Natural killer cell (primary cell): ENCODE measurements around the gene EFNA5.

GRCh38 chr5:102130860-102131370 lies 165.2 kb downstream of the SLCO4C1 start:
- PRO-cap, result no peak

GRCh38 chr5:102789146-102789871 lies 34.2 kb downstream of the PAM start:
- PRO-cap, result no peak

GRCh38 chr5:102798850-102799410 lies 43.8 kb downstream of the PAM start:
- PRO-cap, result no peak

GRCh38 chr5:102802591-102803233 lies 47.6 kb downstream of the PAM start:
- PRO-cap, result no peak

GRCh38 chr5:102868011-102868313 lies 112.9 kb downstream of the PAM start:
- PRO-cap, result no peak

DNA sequence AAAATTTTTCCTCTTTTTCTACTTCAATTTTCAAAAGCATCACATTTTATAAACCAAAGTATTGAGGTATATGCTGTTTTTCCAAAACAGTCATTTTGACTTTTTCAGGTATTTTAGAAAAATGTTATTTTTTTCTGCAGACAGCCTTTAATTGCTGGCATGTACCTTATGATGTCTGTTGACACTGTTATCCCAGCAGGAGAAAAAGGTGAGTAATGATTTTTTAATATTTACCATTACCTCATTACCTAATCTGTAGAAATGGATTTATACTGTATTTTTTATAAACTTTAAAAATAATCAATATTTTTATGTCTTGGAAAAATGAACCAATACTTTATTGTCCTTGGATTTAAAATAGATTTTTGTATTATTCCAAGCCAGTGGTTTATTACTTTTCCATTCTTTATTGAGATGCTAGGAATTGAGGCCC lies 171.7 kb downstream of the GIN1 start:
- PRO-cap, result no peak

DNA sequence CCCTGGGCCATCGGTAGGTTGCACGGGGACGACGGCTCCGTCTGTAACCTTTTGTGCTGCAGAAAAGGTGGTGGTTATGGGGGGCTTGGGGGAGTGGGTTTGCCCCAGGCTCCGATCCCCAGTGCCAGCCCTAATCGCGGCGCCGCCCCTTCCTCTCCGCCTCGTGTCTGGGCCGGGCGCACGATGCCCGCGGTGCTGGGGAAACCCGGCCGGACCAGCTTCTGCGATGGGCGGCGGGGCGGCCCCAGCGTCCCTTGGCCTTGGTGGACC lies 256 bp downstream of the MACIR start:
- PRO-cap, result no peak

GRCh38 chr5:105392895-105393364 lies 1830.3 kb upstream of the NUDT12 start:
- PRO-cap, result no peak

DNA sequence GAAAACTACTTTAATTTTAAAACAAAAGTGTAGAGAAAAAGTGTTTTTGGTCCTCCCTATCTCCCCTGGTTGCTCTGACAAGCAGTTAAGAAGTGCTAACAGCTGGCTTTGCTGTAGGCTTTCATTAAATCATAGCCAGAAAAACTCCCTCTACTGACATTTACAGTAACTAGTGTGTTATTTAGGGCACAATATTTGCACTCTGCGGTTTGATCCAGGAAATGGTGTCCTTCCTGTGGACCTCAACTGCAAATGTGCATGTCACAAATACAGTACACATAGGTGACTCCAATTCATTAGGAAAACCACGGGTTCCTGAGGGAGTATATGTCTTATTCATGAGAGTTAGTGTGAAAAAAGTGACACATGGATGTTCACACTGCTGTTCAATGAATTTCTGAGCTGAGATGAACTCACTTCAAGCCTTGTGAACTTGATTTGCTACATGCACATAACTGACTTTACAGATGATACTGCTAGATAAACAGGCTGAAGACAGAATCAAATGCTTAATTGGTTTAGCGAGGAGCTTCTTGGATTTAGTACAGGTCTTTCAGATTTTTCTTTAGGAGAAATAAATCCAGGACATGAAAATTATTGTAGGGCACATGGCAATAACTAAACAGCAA lies 281.5 kb downstream of the EFNA5 start:
- PRO-cap, result bidirectional peak, plus-strand start at position 423 of the sequence, minus-strand start at position 83 of the sequence

DNA sequence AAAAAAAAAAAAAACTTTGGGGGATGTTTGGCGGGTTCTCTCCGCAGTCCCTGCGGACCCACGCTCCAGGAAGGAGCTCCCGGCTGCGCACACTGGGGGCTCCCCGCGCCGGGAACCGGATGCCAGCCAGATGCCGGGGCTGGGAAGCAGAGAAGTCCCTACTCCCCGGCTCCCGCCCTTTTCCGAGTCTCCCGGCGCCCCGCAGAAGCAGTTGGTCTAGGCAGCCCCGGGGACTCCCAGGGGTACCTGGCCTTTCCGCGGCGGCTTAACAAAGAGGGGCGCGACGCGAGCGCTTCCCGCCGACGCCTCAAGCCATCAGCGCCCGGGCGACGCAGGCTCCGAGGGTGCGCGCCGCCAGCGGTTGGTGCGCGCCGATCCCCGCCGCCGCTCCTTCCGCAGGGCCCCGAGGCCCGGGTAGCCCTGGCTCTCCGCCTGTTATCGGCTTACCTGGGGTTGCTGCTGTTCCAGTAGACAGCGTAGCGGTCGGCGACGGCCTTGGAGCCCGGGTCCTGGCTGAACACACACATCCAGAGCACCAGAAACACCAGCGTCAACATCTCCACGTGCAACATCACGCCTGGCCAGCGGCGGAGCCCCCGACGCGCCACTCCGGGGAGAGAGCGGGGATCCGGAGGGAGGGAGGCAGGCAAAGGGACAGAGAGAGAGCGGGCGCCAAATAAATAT lies 553 bp downstream of the EFNA5 start:
- PRO-cap, result no peak

- PRO-cap, result no peak
These were observed at the start of gene EFNA5 for GRCh38 chr5:107670726-107671153. TSS of gene EFNA5 (minus strand) at chr5:107670937.

- PRO-cap, result no peak
These were observed 1.8 kb upstream of the EFNA5 start for GRCh38 chr5:107672578-107672871.

DNA sequence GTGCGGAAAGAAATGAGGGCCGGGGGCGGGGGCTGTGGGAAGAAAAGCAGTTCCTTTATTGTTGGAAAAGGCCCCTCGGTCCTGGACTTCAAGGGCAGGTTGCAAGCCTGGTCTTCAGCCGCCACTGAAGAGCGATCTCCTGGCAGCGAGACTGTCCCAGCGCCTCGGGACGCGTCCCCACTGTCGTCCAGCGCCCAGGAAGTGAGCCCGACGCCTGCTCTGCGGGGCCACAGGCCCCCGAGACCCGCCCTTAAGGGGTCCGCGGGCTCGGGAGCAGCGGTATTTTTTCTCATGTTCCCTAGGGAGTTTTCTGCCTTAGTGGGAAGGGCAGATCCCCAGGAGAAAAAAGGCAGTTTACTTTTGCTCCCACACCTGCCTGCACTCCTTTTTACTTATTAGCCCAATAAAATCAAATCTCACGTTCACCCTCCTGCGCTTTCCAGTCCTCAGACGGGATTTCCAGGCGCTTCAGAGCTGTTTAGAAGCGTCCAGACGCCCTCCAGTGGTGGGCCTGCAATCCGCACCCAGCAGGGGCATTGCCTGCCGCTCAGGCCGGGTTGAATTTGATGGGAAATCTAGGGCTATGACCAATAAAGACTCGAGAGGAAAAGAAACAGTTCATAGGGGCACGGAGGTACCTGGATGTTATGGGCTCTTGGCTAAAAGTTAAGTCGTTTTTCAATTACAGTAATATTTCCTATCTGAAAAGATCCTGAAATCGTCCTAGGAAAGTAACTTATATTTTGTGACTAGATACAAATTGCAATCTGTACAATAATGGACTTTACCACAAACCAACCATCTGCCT lies 2.8 kb upstream of the EFNA5 start:
- PRO-cap, result no peak

GRCh38 chr5:107904184-107904898 lies 233.6 kb upstream of the EFNA5 start:
- PRO-cap, result no peak

DNA sequence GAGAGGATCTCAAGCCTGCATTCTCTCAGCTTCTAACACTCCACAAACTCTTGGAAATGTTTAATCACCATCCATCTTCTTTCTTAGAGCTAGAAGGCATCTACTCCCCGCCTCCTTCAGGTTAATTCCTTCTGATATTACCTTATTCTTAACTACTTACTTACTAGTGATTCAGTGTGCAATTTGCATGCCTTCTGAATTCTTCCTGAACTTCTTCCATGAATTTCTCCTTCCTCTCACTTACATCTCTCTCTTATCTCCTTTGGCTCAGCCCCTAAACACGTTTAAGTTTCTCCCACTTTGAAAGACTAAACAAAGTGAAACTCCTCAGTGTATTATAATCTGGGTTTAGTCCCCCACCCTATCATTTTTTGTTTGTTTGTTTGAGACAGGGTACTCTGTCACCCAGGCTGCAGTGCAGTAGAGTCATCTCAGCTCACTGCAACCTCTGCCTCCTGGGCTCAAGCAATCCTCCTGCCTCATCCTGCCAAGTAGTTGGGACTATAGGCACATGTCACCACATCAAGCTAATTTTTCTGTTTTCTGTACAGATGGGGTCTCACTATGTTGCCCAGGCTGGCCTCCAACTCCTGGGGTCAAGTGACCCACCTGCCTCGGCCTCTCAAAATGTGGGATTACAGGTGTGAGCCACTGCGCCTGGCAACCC lies 242.1 kb downstream of the FBXL17 start:
- PRO-cap, result no peak

- PRO-cap, result no peak
These were observed 17.2 kb downstream of the FBXL17 start for GRCh38 chr5:108364704-108365170.

GRCh38 chr5:108381584-108381976 lies 318 bp downstream of the FBXL17 start:
- PRO-cap, result bidirectional peak, plus-strand start at chr5:108381832, minus-strand start at chr5:108381648

- PRO-cap, result no peak
These were observed 21.3 kb upstream of the FER start for GRCh38 chr5:108726227-108726896.

GRCh38 chr5:108727580-108728508 lies 19.9 kb upstream of the FER start:
- PRO-cap, result bidirectional peak, plus-strand start at chr5:108727882, minus-strand start at chr5:108727748; bidirectional peak, plus-strand start at chr5:108728418, minus-strand start at chr5:108728291

DNA sequence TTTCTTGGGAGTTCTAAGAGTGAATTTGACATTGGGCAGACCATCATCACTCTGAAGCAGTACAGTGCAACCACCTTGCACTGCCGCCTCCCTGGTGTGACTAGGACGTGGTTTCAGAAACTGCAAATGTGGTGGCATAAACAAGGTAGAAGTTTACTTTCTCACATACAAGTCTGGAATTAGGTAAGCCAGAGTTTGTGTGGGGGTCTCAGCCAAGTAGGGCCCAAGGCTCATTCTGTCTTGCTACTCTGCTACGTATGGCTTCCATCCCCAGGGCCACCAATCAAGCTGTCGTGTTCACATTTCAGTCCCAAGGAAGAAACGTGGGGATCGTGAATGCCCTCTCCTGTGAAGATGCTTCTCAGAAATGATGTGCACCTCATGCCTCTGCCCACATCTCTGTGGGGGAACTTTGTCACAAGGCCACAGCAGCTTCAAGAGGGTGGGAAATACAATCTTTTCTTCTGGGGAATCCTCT lies 167.9 kb downstream of the PJA2 start:
- PRO-cap, result no peak